ENCODE measurements around the genes EOLA1, NSDHL, PNMA5, PNMA6E and BGN.

DNA sequence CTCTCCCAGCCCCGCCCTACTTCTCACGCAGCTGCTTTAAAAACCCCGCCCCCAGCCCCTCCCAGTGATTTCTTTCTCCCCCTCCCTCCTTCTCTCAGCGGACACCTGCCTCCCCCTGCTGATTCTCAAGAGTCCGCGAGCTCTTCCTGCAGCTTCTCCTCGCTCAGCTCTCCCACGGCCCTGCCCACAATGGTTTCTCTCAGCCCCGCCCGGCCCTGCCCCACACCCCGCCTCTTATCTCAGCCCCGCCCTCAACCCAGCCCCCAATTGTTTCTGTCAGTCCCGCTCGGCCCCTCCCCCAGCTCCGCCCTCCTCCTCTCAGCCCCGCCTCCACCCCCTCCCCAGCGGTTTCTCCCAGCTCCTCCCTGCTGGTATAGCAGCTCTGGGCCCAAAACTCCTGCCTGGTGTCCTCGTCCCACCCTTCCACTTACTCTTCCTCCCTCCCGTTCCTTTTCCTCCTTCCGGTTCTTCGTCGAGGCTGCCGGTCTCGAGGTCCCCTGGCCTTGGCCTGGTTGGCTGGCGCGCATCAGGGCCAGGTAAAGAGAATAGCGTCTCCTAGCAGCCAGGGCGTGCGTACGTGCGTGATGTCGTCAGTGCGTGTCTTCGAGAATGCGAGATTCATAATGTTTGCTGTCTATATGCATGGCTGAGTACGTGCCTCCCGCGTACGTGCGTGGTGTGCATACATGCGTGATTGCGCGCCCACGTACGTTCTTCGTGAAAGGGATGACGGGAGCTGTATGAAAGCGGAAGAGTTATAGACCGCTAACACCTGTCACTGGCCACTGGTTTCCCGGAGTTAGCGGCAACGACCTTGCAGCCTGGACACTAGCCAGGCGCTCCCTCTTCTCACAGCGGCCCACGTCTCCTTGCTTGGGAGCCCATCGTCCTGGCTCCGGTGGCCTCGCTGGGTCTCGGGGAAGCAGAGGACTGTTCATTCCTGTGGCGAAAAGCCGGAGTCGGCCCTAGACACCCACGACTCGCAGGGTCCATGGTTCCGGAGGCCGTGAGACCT lies at the start of gene EOLA1:
TSS of gene EOLA1 (plus strand) at position 749 of the 1,015 bp plus-strand sequence.
- PRO-cap: bidirectional peak, plus-strand start at position 121 of the sequence, minus-strand start at position 182 of the sequence; bidirectional peak, plus-strand start at position 785 of the sequence, minus-strand start at position 611 of the sequence
- RAMPAGE, long total RNA, 4 experiments: start-site peak on the plus strand in 4 of 4 experiments, centred at positions 787 to 803 of the sequence, 12 to 37 reads per replicate; start-site peak on the minus strand in 4 of 4 experiments, centred at positions 550 to 658 of the sequence, 16 to 78 reads per replicate

DNA sequence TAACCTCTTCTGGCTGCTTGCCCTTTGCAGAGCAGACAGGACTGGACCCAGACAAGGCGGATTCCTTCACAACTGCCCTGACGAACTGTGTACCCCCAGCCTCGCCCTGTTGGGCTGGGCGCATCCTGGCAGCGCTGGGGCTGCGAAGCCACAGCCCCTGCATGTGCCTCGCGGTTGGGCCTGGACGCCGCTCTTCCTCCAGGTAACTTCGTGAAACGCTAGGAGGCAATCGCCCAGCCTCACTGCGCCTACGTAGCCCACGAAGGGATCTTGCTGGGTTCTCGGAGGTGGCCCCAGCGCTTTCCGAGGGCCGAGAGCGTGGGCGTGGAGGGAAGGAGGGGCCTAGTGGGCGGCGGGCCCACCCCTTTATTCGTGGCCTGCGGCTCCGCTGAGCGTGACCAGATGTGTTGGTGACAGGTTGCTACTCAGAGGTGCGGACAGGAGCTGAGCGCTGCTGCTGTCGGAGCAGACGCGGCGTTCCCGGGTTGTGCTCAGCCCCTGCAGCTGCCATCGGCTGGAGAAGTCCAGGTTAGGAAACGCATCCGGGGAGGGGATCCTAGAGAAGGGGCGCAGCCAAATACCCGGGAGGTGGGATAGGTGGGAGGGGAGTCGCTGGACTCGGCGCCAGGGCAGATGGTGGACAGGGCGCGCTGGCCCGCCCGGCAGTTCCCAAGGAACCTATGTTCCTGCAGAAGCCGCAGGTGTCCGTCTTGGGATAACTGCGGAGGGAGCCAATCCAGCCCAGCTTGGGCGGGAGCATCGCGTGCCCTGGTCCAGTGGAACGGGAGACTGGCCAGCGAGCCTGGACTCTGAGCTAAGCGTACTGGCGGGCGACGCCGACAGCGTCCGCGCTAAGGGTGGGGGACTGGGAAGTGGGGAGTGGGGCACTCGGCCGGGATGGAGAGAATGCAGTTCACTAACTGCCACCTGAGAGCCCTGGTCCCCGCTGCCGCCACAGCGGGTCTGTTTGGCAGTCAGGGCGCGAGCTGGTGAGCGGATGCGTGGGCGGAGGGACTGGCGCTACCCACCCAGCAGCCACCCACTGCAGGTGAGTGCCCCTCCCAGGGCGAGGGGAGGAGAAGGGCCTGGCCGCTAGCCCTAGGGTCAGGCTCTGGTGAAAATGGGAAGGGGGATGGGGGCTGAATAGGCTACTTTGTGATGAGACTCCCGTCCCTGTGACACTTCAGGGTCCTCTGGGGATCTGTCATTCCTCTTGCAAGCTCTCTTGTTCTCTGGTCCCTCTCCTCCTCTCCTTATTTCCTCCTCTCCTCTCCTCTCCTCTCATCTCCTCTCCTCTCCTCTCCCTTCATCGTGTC lies 1.5 kb upstream of the MAMLD1 start:
- PRO-cap: unidirectional peak, plus-strand start at position 401 of the sequence
- RAMPAGE, long total RNA, 4 experiments: start-site peak on the plus strand in 1 of 4 experiments, centred at position 399 of the sequence, 5 reads per replicate

GRCh38 chrX:150566544-150567308 lies 1.7 kb upstream of the MTM1 start:
- PRO-cap: no peak
- RAMPAGE, long total RNA, 4 experiments: no peak in any of the 4 experiments

DNA sequence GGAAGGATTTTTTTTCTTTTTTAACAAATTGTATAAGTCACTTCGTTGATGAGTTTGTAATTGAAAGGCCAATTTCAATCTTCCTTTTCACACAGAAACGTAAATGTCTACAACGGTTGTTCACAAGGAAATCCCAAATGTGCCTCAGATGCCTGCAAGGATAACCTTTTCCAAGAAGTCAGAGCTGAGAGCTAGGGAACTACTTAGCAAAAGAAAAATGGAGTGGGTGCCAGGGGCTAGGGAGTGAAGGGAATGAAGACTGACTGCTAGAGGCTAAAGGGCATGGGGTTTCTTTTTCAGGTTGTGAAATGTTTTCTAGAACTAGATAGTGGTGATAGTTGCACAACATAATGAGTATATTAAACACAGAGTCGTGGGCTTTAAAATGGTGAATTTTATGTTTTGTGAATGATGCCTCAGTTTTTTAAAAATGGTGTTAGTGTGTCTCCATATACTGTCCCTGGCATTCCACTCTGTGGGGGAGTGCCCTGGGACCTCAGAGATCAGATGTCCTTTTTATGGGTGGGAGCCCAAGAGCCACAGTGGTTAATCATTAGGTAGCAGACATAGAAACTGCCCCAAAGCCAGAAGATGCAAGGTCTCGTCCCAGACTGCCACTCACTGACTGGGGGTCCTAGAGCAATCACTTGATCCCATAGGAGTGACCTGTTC lies 53.3 kb downstream of the CD99L2 start:
- PRO-cap: no peak
- RAMPAGE, long total RNA, 4 experiments: no peak in any of the 4 experiments

DNA sequence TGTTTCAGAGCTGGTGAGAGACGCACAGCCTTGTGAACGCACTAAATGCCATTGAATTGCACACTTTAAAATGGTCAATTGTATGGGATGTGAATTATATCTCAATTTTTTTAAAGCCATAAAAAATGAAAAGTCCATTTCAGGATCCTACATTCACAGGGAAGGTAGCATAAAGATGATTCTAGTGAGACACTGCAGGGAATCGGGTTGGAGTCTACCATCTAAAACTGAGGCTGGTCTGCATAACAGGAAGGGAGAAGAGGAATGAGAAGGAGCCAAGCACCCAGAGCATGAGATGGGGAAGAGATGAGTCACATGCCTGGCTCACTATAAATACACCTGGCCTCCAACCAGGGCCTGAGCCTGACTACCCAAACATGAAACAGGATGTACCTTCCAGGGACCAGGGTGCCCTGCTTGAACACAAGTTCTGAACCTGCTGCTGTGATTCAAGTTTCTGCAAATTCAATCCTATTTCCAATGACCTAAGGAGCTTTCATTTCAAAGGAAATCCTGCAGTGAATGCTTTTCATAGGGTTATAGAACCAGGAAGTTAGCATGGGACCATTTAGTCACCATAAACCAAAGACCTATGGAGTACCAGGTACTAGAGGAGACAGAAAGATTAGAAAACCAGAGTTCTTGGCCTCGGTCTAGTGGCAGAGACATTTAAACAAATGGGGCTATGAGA lies 24.9 kb downstream of the CD99L2 start:
- PRO-cap: no peak
- RAMPAGE, long total RNA, 4 experiments: no peak in any of the 4 experiments

DNA sequence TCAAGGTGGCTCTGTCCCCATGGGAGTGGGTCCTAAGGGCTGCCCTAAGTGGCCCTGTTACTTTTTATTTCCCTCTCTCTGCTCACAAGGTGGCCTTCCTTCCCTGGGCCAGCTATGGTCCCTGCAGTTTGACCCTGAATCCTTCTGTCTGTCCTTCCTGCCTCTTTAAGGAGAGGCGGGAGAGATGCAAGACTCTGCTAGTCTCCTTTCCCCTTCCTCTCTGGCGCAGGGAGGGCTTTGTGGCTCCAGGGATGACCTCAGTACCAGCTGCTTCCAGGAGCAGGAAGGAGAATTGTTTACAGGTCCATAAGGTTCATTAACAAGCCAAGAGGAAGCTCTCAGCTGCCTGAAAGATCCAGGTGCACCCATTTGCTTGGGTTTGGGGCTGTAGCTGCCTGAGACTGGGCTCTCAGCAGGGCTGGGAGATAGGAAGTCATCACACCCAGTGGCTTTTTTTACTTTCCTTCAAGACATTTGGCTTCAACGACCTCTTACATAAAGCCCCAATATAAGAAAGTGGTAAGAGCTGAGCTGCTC lies 4.1 kb upstream of the FATE1 start:
- PRO-cap: no peak
- RAMPAGE, long total RNA, 4 experiments: no peak in any of the 4 experiments

- PRO-cap: no peak
- RAMPAGE, long total RNA, 4 experiments: start-site peak on the minus strand in 1 of 4 experiments, at chrX:151971078-151971234 at its widest, 29 reads per replicate
Observed at GRCh38 chrX:151970543-151971551, 3.6 kb downstream of the GABRE start.

DNA sequence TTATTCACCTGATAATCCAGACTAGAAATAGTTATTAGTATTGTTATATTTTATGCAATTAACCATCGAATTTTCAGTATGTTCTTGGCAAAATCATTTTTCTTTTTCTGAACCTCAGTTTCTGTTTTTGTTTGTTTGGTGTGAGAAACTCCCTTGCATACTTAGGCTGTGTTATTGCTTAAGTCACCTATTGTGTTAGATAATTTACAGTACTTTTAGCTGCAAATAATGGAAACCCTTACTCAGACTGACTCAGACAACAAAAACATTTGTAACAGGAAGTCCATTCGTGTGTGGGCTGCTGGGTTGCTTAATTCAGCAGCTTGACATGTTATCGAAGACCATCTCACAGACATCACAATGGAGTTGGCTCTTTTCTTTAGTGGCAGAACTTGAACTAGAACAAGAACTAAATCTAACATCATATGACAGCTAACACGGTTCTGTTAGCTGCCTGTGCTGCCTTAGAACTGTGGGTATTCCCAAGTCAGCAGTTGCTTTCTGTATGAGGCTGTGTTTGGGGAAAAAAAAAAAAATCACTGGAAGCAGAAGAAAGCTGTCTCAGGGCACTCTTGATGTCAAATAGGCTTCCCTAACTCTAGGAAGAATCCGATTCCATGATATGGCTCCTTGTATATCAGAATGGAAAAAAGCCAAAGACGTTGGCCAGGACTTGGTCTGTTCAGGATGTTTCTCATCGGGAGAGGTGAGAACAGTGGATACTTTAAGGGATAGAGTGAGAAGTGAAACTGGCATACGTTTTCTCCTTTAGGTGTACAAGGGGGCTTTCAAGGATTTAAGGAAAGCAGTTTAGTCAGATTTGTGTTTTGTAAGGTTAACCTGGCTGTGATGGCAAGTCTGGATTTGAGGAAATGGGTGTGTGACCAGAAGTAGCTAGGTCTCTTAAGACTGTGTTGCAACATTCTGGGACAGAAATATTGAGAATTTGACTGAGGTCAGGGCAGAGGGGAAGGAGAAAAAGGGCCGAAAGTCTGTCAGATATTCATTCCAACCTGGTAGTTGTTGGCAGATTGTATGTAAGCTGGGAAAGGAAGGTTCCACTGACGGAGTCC lies 10.1 kb upstream of the GABRE start:
- PRO-cap: no peak
- RAMPAGE, long total RNA, 4 experiments: start-site peak on the plus strand in 1 of 4 experiments, centred at position 678 of the sequence, 12 reads per replicate

- PRO-cap: bidirectional peak, plus-strand start at chrX:152831035, minus-strand start at chrX:152830724
- RAMPAGE, long total RNA, 4 experiments: start-site peak on the plus strand in 4 of 4 experiments, at chrX:152831000-152831378 at its widest, 7 to 428 reads per replicate; start-site peak on the minus strand in 4 of 4 experiments, at chrX:152830719-152830757 at its widest, 30 to 189 reads per replicate
Observed at GRCh38 chrX:152830413-152831497, at the start of gene NSDHL. TSS of gene NSDHL (plus strand) at chrX:152831063.

DNA sequence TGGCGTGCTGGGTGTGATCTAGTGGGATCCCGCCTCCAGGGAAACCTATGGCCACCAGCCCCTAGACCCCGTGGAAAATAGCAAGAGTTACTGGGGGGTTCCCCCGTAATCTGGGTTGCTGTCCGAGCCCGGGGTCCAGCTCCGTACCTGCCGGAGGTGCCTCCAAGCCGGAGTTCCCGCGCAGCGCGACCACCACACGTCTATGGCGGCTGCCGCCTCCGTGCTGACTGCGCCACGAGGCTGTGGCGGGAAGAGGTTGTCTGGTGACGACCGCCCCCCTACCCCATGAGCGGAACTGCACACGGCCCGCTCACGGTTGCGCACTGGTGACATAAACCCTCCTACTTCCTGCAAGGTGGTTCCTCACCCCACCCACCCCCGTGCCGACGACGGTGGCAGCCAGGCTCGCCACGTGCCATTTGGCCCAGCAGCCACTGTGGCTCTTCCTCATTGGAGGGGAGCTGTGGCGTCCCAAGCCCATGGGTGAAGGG lies at the start of gene PNMA5:
TSS of gene PNMA5 (minus strand) at position 231 of the 491 bp plus-strand sequence.
- PRO-cap: no peak
- RAMPAGE, long total RNA, 4 experiments: no peak in any of the 4 experiments

DNA sequence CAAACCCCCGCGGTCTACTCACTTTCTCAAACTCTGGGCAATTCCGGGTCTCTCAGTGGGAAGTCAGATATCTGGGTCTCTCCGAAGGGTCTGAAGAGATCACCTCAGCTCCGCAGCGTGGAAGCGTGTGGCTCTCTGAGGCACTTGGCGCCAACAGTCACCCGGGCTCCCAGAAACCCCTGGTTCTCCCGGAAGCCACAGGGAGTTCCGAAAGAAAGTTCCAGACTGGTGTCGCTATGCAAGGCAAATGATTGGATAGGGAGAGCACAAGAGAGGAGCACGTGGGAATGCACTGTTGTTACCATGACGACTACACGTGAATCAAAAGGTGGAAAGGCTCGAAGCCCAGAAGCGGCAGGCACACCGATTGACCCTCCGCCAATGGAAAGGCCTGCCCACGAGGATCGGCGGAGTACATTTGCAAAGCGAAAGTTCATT lies at the start of gene PNMA6E:
TSS of gene PNMA6E (minus strand) at position 129 of the 438 bp plus-strand sequence.
- PRO-cap: no peak
- RAMPAGE, long total RNA, 4 experiments: no peak in any of the 4 experiments

DNA sequence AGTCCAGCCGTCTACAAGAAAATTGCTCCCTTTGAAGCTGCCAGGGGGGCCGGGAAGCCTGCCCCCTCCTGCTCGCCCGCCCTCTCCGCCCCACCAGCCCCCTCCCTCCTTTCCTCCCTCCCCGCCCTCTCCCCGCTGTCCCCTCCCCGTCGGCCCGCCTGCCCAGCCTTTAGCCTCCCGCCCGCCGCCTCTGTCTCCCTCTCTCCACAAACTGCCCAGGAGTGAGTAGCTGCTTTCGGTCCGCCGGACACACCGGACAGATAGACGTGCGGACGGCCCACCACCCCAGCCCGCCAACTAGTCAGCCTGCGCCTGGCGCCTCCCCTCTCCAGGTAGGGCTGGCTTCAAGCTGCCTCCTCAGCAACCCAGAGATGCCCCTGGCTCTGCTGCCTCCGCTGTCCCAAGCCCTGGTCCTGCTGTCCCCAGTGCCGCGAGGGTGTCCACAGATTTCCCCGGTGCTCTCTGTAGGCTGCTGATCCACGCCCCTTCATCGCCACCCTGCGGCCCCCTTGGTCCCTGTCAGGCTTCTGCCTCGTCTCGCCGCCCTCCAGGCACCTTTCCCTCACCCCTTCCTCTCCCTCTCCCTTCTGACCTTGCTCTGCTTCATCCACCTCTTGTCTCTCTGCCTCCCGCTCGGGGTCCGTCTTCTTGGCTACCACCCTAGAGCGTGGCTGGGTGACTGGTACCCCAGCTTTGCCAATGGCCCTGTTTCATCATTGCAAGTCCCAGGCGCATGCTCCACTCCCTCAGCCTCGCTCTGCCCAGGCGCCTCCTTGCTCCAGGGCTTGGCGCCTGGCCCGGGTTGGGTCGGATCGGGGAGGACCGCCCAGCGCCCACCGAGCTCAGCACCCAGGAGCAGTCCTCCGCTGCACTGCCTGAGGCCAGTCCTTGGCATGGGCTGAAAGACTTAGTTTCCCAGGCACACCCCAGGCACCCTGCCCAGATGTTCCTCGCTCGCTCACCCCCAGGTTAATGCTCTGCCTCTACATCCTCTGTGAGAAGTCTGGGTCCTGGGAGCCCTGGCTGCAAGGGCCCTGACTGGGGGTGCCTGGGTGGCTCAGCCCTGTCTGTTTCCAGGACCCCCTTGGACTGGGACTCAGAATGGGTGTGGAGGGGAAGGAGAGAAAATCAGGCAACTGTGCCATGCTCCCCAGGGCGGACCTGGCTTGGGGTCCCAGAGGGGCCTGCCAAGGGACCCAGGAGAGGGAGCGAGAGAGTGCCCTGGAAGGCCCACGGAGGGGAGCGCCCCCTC lies at the start of gene BGN:
TSS of gene BGN (plus strand) at position 199 of the 1,252 bp plus-strand sequence.
- PRO-cap: no peak
- RAMPAGE, long total RNA, 4 experiments: start-site peak on the plus strand in 3 of 4 experiments, centred at positions 196 to 221 of the sequence, 19 to 35 reads per replicate

- PRO-cap: no peak
- RAMPAGE, long total RNA, 4 experiments: no peak in any of the 4 experiments
Observed at GRCh38 chrX:153507572-153508089, 9.8 kb upstream of the ATP2B3 start.

- PRO-cap: no peak
- RAMPAGE, long total RNA, 4 experiments: no peak in any of the 4 experiments
Observed at GRCh38 chrX:153622640-153623410, 23.9 kb upstream of the CCNQ start.

GRCh38 chrX:153625142-153625612 lies 21.8 kb upstream of the DUSP9 start:
- PRO-cap: no peak
- RAMPAGE, long total RNA, 4 experiments: no peak in any of the 4 experiments

DNA sequence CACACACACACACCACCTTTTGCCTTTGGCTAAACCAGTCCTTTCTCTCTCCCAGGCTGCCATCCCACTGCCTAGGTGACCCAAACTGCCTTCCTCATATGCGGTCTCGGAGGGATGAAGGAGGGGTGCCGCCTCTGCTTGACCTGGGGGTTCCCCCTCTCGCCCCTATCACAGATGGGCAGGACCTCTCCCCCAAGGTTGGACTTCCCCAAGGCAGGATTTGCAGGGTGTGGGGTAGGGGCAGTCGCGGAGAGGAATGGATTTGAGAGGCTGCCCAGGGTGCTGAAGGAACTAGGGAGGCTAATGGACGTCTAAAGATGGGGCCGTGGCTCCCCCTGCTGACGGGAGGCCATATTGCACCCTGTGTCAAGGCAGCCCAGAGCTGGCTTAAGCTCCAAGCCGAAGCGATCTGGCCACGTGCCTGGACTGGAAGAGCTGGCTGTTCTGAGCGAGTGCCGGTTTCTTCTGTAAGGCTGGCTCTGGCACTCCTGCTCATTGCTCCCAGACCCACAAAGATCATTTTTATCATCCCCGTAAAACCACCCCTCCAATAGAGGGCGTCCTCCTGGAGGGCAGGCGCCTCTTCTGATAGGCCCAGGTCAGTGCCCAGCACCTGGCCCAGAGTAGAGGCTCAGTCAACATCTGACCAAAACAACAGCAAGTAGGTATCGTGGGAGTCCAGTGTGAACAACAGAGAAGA lies 5.7 kb downstream of the PNCK start:
- PRO-cap: no peak
- RAMPAGE, long total RNA, 4 experiments: no peak in any of the 4 experiments

- PRO-cap: no peak
- RAMPAGE, long total RNA, 4 experiments: no peak in any of the 4 experiments
Observed at GRCh38 chrX:153675926-153676563, 2.4 kb upstream of the PNCK start.

GRCh38 chrX:153697958-153698411 lies 10.3 kb downstream of the SLC6A8 start:
- PRO-cap: no peak
- RAMPAGE, long total RNA, 4 experiments: no peak in any of the 4 experiments

- PRO-cap: unidirectional peak, minus-strand start at chrX:153724113
- RAMPAGE, long total RNA, 4 experiments: no peak in any of the 4 experiments
Observed at GRCh38 chrX:153724002-153724272, 250 bp downstream of the BCAP31 start.

DNA sequence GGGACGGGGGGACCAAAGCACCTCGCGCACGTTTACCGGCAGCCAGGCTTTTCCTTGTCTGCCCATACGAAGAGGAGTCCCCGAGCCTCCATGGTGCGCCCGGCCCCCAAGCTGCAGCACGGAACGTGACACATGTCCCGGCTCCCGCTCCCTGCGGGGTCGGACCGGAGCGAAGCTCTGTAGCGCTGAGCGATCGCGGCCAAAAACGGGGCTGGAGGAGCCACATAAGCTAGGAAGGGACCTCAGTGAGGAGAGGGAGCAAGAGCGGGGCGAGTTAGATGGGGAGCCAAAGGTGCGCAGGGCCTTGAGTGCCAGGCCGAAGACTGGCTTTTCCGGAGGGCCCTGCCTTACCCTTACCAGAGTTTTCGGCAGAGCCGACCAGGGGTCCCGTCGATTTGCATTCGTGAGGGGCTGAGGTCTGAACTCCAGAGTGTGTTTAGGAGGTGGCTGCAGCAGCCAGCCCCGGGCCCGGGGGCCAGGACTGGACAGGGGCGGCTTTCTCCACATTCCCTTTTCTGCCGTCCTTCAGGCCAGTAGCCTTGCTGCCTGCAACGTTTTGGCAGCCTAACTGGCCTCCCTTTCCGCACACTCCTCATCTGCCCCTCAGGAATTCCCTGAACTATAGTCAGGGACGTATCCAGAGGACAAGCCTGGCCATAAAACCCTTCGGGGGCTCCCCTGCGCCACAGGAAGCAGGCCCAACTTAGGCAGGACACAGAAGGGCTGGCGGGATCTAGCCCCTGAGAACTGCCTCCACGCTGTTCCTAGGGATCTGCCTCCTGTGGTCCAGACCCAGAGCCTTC lies 628 bp downstream of the SSR4 start:
- PRO-cap: no peak
- RAMPAGE, long total RNA, 4 experiments: no peak in any of the 4 experiments